ENCODE data around the gene SLC30A2.

DNA sequence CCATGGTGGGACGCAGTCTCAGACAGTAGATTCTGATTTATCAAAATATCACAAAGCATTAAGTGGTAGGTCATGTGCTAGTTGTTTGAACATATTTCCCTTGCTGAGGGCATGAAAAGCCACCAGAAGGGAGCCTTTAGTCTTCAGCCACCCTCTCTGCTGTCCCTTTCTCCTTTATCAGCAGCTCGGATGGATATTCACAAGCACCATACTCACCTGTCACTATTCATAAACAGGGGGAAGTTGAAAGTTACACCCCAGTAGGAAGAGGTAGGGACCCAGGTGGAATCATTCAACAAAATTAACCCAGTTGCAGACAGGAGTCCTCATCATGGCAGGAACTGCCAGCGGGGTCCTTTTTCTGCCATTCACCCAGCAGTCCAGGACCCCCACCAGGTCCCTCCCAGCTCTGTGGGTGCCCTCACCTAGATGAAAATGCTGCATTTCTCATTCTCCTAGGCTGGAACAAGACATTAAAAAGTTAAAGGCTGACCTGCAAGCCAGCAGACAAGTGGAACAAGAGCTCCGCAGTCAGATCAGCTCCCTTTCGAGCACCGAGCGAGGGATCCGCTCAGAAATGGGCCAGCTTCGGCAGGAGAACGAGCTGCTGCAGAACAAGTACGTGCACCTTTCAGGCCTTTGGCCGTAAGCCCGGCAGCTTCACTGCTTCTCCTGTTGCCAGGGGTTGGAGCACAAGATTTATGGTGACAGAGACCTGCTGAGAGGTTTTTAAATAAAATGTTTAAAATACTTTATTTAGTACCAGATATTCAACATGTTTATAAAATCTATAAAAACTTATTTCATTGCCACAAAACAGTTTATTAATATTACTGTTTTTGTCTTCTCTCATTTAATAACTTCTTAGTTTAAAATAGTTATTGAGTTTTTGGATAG lies 53.2 kb downstream of the MACO1 start:
- PRO-cap, 3 experiments = no peak in any of the 3 experiments
- RAMPAGE, long total RNA = no peak
- RRBS, 2 experiments = no CpG with 5 or more reads among the region's 13 CpGs

DNA sequence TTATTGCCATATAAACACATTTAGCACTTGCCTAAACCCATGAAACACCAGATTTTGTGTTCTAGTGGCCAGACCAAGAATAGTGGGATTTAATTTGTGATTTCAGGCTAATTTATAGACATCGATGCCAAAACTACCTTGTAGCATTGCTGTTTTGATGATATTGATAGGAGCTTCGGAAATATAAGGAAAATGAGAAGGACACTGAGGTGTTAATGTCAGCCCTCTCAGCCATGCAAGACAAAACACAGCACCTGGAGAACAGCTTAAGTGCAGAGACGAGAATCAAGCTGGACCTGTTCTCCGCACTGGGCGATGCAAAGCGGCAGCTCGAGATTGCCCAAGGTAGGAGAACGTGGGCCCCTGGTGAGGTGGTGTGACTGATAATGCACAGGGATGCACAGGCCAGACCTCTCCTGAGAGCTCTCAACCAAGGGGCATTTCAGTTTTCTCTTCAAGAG lies 52.1 kb upstream of the LDLRAP1 start:
- PRO-cap, 3 experiments = no peak in any of the 3 experiments
- RAMPAGE, long total RNA = no peak
- RRBS, 2 experiments = no CpG with 5 or more reads among the region's 8 CpGs

DNA sequence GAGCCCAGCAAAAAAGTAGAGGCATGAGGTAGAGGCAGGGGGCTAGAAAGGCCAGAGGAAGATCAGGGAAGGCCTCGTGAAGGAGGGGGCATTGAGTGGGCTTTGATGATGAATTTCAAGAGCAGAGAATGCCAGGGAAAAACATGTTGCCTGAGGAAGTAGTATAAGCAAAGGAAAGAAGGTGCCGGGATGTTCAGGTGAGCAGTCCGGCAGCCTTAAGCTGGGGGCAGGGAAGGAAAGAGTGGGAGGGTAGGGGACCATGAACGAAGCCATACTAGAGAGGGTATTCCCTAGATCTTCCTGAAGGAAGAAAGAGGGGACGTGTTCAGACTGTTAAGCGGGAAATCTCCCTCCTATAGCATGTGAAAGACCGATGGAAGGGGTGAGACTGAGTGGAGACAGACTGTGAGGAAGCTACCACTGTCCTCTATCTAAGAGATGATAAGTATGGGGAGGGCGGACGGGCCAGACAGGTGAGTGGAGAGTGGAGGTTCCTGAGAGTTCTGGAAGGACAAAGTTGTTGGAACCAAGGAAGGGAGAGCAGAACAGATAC lies 49.1 kb upstream of the LDLRAP1 start:
- PRO-cap, 3 experiments = no peak in any of the 3 experiments
- RAMPAGE, long total RNA = no peak
- RRBS, 2 experiments = no CpG with 5 or more reads among the region's 9 CpGs

- PRO-cap, 3 experiments = no peak in any of the 3 experiments
- RAMPAGE, long total RNA = no peak
- RRBS, 2 experiments = no CpG with 5 or more reads among the region's 2 CpGs
Measured at GRCh38 chr1:25501062-25501670, 42.2 kb upstream of the LDLRAP1 start.

DNA sequence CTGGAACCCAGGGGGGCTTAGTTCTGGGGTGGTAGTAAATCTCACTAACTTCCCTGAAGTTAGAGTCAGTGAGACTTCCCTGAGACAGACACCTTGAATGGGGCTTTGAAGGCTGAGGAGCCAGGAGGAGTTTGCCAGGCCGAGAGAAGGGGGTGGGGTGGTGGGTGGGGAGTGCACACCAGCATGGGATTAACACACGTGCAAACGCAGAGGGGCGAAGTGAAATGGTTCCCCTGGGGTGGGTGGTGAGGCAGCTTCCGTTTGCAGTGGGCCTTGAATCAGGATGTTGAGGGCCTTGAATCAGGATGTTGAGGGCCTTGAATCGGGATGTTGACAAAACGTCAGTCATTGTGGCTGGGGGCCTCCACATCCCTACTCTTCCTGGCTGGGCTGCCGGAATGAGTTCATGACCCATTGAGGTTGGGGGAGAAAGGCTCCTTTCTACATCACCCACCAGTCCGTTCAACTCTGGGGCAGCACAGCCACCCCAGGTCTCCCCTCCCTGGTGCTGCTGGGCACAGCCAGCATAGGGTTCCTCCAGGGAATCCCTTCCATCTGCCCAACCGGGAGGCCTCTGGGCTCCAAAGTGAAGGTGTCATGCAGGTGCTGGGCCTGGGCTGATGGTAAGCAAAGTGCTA lies 16.6 kb downstream of the LDLRAP1 start:
- PRO-cap, 3 experiments = no peak in any of the 3 experiments
- RAMPAGE, long total RNA = no peak
- RRBS, 2 experiments = no CpG with 5 or more reads among the region's 10 CpGs

DNA sequence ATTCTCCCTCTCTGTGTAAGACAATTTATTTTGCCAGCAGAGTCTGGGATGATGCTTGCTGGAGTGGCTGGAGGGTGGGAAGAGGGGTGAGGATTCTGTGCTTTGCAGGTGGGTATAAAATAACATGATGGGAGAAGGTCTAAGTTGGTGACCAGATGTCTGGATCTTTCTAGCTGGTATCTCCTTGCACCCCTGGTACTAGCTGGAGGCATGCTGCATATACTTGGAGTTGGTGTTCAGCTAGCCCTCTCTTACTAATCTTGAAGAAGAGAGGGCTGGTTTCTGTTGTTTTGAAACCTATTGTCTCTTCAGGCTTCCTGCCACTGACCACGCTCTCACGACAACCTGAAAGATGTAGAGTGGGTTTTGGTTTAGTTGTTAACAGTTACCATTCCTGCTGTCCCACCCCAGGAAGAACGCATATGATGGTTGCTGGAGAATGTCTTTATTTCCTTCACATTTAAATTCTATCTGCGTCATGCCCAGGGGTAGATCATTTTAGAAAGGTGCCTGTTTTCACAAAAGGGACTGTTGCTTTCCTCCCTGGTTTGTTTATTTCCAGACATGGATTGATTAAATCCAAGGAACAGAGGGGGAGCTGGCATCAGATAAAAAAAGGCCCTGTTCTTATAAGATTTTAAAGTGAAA lies 3.6 kb downstream of the MAN1C1 start:
- PRO-cap, 3 experiments = no peak in any of the 3 experiments
- RAMPAGE, long total RNA = no peak
- RRBS, 2 experiments = no CpG with 5 or more reads among the region's 4 CpGs

GRCh38 chr1:25695539-25696489 lies 79.2 kb downstream of the MAN1C1 start:
- PRO-cap, 3 experiments = no peak in any of the 3 experiments
- RAMPAGE, long total RNA = no peak
- RRBS, 2 experiments = no CpG with 5 or more reads among the region's 22 CpGs

DNA sequence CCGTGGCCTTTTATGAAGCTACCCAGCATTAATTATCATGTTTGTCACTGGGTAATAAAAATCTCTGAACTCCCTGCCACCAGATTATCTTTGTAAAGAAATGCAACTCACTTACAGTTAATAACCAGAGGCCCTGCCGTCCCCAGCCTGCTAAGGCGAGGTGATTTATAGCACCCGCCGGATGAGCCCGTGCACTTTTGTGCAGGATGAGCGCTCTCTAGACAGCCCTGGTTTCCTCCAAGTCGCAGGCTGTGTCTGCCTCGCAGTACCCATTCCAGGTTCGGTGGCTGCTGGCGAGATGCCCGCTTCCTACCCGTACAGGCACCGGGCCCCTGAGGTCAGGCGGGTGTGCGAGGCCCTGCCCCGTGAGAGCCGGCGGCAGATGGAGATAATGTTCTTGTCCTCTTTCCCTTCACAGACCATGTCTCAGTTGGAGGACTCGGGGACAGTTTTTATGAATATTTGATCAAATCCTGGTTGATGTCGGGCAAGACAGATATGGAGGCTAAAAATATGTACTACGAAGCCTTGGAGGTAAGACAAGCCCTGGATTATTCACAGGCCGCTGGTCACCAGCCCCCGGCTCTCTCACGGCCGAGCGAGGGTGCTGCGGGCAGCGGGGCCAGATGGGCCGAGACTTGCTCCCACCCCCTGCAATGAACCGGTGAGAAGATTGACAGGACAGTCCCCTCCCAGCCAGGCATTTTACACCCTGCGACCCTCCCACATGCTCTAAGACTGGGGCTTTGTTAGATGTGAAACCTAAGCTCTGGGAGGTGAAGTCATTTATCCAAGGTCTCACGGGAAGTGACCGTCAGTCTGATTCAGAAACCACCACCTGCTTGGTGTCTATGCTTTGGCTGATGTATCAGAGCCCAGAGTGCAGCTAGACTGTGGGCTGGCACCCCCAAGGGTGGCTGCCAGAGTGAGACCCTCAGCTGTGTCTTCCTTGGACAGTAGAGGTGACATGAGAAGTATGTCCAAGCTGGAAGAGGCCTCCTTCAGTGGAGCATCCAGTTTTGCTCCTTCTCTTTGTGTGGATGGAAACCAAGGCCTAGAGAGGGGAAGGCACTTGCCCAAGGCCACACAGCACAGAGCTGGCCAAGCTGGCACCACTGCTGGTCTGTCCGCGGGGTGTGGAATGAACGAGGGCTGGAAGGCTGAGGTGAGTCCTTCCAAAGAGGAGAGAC lies 28.4 kb upstream of the SELENON start:
- PRO-cap, 3 experiments = peak in 1 of 3 experiments; most common plus-strand start position 605 of the sequence (in 1); most common minus-strand start position 603 of the sequence (in 1)
- RAMPAGE, long total RNA = no peak
- RRBS, 2 experiments = 23 to 36% methylated on average over 12 to 15 of the region's 37 CpGs

GRCh38 chr1:25800340-25800908 lies 431 bp downstream of the SELENON start:
- PRO-cap, 3 experiments = peak in 1 of 3 experiments; most common minus-strand start chr1:25800458 (in 1)
- RAMPAGE, long total RNA = no peak
- RRBS, 2 experiments = 2% methylated on average over 16 of the region's 37 CpGs

GRCh38 chr1:25818346-25818991 lies 1.3 kb upstream of the MTFR1L start:
- PRO-cap, 3 experiments = no peak in any of the 3 experiments
- RAMPAGE, long total RNA = no peak
- RRBS, 2 experiments = no CpG with 5 or more reads among the region's 7 CpGs

DNA sequence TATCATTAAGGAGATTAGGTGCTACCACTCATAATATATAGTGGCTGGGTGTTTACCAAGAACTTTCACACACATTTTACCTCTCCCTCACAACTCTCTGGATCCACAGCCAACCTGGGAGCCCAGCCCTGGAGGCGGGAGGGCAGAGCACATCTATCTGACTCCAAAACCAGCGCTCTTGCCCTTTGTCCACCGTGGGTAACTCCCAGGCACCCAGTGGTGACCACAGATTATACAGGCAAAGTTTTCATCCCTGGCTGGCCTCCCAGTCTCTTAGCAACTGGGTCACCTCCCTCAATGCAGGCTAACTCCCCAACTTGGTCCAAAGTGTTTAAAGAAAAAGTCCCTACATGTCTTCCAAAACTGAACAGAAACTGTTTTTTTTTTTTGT lies 2.4 kb downstream of the PAQR7 start:
- PRO-cap, 3 experiments = no peak in any of the 3 experiments
- RAMPAGE, long total RNA = no peak
- RRBS, 2 experiments = no CpG with 5 or more reads among the region's 3 CpGs

GRCh38 chr1:25879378-25879991 lies 4.0 kb upstream of the PAQR7 start:
- PRO-cap, 3 experiments = no peak in any of the 3 experiments
- RAMPAGE, long total RNA = no peak
- RRBS, 2 experiments = no CpG with 5 or more reads among the region's 3 CpGs

GRCh38 chr1:25927615-25928088 lies 21.4 kb upstream of the STMN1 start:
- PRO-cap, 3 experiments = no peak in any of the 3 experiments
- RAMPAGE, long total RNA = no peak
- RRBS, 2 experiments = no CpG with 5 or more reads among the region's 1 CpG

DNA sequence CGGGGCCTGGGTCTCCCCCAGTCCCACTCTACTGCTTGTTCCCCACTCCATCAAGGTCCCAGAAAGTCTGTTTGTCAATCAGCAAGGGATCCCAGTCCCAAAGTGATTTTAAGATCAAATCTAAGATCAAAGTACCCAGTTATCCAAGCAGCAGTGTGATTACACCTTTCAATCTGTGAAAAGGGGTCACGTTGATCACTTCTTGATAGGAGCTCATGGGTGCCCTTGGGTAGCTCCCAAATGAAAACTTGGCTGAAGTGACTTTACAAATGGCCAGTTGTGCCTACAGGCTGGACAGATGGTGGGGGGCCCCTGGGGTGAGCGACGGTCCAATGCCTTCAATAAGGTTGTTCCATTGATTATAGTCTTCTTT lies 36.2 kb downstream of the PAFAH2 start:
- PRO-cap, 3 experiments = no peak in any of the 3 experiments
- RAMPAGE, long total RNA = no peak
- RRBS, 2 experiments = 90 to 100% methylated on average over 1 of the region's 4 CpGs

GRCh38 chr1:26045226-26046478 lies at the start of gene SLC30A2:
Gene SLC30A2 (minus strand): TSS chr1:26046118.
- PRO-cap, 3 experiments = peak in 2 of 3 experiments; most common minus-strand start chr1:26046083 (in 1)
- RAMPAGE, long total RNA = no peak
- RRBS, 2 experiments = 7 to 8% methylated on average over 50 of the region's 114 CpGs

- PRO-cap, 3 experiments = peak in 1 of 3 experiments; most common plus-strand start chr1:26064346 (in 1)
- RAMPAGE, long total RNA = no peak
- RRBS, 2 experiments = no CpG with 5 or more reads among the region's 8 CpGs
Measured at GRCh38 chr1:26064198-26064726, 3.2 kb downstream of the TRIM63 start.

GRCh38 chr1:26093915-26095168 lies 17.3 kb upstream of the PDIK1L start:
- PRO-cap, 3 experiments = peak in 2 of 3 experiments; most common plus-strand start chr1:26094921 (in 1); most common minus-strand start chr1:26094523 (in 2)
- RAMPAGE, long total RNA = no peak
- RRBS, 2 experiments = 3 to 4% methylated on average over 5 of the region's 27 CpGs

DNA sequence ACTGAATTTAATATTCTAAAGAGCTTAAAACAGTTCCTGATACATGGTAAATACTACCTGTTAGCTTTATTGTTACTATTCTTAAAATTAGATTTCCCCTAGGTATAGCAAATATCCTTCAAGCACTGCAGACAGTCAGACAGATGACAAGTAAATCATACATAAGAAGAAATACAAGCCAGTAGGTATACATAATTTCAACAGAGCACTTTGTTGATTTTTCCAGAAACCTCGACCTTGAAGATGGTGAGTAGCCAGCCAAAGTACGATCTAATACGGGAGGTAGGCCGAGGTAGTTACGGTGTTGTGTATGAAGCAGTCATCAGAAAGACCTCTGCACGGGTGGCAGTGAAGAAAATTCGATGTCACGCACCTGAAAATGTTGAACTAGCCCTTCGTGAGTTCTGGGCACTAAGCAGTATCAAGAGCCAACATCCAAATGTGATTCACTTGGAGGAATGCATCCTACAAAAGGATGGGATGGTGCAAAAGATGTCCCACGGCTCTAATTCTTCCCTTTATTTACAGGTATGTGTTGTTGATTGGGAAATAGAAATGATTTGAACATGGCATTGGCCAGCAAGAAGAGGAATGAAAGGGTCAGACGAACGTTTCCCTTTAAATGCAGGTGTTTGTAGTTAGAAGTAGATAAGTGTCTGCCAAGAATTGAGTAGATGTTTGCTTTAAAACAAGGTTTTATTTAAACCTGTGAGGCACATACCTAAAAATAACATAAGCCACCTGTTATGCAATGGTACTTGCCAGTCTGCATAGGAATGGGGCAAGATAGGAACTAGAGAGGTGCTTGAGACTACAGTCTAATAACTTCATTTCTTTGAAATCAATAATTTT lies 2.7 kb downstream of the PDIK1L start:
- PRO-cap, 3 experiments = peak in 1 of 3 experiments; most common plus-strand start position 764 of the sequence (in 1); most common minus-strand start position 658 of the sequence (in 1)
- RAMPAGE, long total RNA = no peak
- RRBS, 2 experiments = no CpG with 5 or more reads among the region's 12 CpGs

DNA sequence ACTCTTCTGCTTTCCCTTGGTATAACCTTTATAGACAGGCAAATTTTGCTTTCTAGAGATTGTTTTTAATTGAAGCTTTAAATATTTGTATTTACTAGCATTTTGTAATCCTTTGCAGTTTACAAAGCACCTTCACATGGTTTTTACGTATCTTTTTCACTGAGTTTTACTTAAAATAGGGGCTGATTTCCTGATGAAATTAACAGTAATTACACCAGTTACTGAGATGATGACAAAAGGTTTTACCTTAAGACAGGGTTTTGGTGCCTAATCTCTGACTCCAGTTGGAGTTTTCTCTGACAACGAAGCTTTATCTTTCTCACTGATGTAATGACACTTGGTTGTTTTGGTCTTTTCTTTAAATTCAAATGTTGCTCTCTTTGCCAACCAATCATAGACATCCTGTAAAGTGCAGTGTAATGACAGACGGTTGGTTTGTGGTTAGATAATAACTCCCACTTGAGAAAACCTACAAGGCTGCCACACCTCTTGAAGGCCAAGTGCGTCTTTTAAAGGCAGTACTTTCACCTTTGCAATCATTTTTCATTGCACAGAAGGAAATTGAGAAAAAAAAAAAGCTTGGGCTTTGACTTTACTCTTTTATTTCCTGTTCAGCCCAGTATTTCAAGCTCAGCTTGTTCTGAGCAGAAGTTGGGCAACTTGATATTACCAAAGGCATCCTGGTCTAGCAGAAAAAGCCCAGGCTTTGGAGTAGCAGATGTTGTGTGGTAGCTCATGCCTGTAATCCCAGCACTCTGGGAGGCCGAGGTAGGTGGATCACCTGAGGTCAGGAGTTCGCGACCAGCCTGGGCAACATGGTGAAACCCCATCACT lies 14.7 kb downstream of the PDIK1L start:
- PRO-cap, 3 experiments = no peak in any of the 3 experiments
- RAMPAGE, long total RNA = no peak
- RRBS, 2 experiments = no CpG with 5 or more reads among the region's 7 CpGs

GRCh38 chr1:26181768-26182333 lies 4.6 kb downstream of the CNKSR1 start:
- PRO-cap, 3 experiments = peak in 2 of 3 experiments; most common plus-strand start chr1:26182034 (in 2); most common minus-strand start chr1:26181951 (in 1)
- RAMPAGE, long total RNA = no peak
- RRBS, 2 experiments = no CpG with 5 or more reads among the region's 8 CpGs